GM06990 (cell line): ENCODE results near the genes HGFAC, DOK7, LRPAP1, ZBTB49 and CYTL1.

- RRBS: no CpG with 5 or more reads among the region's 9 CpGs
These were observed 36.5 kb upstream of the MSANTD1 start for GRCh38 chr4:3212418-3212997.

DNA sequence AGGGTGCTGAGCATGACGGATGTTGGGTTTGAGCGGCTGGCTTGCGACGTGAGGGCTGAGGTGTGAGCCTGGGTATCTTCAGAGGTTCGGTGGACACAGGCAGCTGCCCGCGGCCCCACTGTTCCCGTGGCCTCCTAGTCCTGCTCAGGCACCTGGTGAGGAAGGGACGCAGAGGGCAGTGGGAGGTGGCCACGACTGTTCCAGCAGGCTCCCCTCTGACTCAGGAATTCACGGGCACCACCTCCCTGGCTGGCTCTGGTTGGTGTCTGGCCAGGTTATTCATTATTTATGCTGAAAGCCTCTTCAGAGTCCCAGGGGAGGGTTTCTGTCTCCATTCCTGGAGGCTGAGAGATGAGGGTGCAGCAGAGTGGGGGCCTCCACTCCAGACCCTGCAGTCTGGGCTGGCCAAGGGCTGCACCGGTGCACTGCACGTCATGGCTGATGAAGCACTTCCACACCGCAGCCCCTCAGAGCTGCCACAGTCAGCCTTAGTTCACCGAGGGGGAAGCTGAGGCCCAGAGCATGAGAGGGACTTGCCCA lies 2.2 kb downstream of the MSANTD1 start:
- RRBS: no CpG with 5 or more reads among the region's 15 CpGs

GRCh38 chr4:3441648-3442152 lies at the start of gene HGFAC:
Gene HGFAC (plus strand): TSS chr4:3441968.
- RRBS: no CpG with 5 or more reads among the region's 16 CpGs

DNA sequence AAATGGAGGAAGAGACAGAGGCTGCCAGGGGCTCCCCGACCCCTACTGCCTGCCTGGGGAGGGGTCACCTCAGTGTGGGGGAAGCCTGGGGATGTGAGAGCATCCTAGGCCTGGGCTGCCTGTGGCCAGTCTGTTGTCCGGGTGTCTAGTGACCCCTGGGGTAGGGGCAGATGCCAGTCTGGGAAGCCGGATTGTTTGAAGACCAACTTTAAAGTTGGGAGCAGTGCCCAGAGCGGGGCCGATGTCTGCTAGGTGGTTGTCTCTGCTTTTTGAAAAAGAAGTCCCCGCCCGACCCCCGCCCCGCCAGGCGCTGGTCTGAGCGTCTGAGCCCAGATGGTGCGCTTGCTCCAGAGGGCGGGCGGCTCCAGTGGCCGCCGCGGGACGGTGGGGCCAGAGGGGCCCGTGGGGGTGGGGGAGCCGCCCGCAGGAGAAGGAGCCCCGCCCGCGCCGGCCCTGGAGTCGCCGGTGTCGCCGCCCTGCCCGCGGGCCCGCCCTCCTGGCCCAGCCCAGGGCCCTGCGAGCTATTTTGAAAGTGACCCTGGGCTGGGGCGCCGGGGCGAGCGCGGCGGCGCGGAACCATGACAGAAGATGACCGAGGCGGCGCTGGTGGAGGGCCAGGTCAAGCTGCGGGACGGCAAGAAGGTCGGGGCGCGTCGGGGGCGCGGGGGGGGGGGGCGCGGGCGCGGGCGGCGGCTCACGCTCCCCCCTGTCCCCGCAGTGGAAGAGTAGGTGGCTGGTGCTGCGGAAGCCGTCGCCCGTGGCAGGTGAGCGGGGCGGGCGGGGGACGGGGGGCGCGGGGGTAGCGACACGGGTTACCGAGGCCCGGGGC lies at the start of gene DOK7:
Gene DOK7 (plus strand): TSS at position 519 of the 829 bp plus-strand sequence.
- RRBS: 9% methylated on average over 9 of the region's 74 CpGs

DNA sequence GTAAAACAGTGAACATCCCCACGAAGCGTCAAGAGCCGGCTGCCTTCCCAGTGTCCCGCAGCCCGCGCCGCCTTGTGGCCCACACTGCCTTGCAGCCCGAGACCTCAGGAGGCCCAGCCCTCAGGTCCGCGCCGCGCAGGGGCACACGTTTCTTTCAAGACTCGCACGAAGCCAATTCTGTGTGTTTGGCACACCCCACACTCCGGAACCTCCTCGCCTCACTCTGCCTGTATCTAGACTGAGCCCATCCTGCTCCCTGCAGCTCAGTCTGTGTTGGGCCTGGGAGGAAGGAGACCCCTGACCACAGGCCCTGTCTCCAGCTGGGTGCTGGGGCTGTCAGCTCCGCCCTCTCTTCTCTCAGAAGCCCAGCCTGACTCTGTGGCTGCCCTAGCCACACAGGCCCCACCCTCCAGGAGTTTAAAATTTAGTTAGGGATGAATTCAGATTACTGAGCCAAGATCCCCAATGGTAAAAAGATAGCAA lies 5.7 kb downstream of the LRPAP1 start:
- RRBS: no CpG with 5 or more reads among the region's 18 CpGs

GRCh38 chr4:3531869-3532850 lies at the start of gene LRPAP1:
Gene LRPAP1 (minus strand): TSS chr4:3532422.
- RRBS: 5% methylated on average over 31 of the region's 95 CpGs

DNA sequence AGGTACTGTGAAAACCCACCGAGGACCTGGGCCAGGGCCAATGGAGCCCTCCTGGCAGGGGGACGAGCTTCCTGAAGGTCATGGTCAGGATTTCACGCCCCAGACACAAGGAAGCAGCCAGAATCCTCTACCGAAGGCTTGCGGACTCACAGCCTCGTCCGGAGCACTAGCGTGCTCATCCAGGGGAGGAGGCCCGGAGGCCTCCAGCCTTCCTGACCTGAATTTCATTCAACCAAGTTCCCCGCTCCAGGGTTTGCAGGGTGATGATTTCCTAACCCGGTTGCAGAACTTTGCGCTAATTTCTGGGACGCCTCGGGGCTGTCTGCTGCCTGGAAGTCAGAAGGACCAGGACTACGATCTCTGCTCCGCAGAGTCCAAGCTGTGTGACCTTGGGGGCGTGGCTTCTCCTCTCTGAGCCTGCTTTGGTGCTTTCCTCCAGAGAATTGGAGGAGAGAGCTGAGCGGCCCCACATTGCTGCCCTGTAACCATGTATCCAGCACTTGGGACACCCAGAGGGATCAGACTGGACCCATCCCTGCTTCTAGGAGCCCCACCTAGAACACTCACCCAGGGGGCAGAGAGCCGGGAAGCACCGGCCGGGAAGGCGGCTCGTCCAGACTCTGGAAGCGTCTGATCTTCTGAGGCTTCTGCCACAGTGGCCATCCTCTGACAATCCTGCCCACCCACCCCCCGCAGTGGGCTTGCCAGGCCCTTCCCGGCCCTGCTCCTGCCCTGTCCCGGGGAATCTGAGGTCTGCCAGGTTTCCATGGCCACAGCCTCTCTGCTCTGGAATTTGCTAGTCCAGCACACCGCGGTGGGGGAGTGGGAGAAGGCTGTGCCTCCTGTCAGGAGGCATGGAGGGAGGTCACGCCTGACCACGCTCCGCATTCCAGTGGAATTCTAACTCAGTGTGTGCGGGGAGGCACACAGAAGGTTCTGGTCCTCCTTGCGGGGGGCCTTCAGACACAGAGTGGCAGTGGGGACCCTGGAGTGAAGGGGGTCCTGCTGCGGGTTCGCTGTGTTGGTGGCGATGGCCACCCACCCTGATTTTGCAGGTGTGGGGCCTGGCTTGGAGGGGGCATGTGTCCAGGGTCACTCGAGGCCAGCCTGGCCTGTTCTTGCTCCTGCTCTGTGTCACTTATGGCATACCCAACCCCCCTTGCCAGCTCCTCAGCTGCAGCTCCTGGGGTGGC lies 55.9 kb upstream of the ADRA2C start:
- RRBS: 81% methylated on average over 4 of the region's 38 CpGs

GRCh38 chr4:3746195-3746609 lies 20.0 kb upstream of the ADRA2C start:
- RRBS: no CpG with 5 or more reads among the region's 20 CpGs

- RRBS: no CpG with 5 or more reads among the region's 10 CpGs
These were observed 20.0 kb downstream of the ADRA2C start for GRCh38 chr4:3786084-3786620.

- RRBS: 18% methylated on average over 4 of the region's 60 CpGs
These were observed 83.3 kb downstream of the OTOP1 start for GRCh38 chr4:4143405-4143942.

DNA sequence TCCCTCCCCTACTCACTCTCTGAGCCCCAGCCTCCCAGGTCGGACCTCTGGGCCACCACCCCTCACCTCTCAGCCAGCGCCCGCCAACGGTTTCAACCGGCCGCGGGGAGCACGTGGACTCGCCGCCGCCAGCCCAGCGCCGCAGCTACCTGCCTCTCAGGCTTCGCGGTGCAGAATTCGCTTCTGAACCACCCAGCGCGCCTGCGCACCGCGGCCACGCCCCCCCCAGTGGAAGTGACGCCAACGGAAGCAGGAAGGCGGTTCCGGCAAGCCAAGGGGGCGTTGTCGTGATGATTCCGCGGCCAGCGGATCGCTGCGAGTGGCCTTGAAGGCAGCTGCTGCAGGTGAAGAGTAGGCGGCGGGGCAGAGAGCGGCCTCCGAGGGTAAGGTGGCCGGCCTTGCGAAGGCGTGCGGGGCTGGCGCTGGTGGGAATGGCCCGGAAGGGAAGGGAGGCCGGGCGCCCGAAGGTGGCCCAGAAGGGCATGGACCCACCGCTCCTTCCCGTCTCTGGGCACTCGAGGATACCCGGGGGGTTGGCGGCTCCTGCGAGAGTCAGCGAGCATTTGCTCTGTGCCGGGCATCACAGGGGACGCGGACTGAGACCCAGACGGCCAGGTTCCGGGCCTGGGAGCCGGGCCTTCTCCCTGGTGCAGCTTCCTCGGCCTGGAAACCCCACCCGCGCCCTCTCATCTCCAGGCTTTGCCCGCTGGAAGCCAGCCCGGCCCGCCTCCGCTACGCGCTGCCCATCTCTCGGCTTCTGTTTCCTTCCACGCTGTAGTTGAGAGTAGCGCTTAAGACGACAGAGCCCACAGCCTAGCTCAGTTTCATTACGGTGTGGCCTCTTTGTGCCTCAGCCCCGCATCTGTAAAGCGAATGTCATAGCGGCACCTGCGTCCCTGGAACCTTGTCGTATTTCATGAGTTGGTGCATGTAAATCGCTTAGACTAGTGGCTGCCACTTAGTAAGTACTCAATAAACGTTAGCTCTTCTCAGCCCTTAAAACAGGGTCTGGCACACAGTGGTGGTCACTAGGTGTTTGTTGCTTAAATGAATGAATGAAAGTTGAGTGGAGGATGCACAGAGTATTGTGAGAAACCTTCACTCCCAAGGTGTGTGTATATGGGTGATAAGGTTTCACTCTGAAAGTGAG lies at the start of gene ZBTB49:
Gene ZBTB49 (plus strand): TSS at position 282 of the 1,150 bp plus-strand sequence.
- RRBS: 4% methylated on average over 25 of the region's 80 CpGs

- RRBS: no CpG with 5 or more reads among the region's 4 CpGs
These were observed 42.3 kb downstream of the STX18 start for GRCh38 chr4:4499413-4499989.

DNA sequence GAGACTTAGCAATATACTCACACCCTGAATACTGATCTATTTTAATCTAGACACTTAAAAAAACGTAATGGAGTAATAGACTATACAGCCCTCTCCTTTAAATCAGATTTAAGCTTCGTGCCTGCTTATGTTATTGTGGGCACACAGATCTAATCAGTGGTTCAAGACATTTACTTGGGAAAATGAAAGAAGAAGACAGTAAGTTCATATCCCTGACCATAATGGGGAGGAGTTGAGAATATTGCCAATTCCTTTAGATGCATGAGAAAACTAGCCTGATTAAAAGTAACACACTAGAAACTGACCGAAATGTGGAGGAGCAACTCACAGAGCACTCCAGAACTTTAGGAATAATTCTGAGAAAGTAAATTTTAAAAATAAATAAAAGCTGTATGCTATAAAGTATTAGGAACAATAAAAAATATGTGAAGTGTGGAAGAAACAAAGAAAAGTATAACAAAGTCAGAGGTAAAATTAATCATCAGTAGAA lies 19.5 kb downstream of the STX18 start:
- RRBS: no CpG with 5 or more reads among the region's 3 CpGs

GRCh38 chr4:4861134-4861546 lies 1.7 kb downstream of the MSX1 start:
- RRBS: 11% methylated on average over 11 of the region's 23 CpGs

DNA sequence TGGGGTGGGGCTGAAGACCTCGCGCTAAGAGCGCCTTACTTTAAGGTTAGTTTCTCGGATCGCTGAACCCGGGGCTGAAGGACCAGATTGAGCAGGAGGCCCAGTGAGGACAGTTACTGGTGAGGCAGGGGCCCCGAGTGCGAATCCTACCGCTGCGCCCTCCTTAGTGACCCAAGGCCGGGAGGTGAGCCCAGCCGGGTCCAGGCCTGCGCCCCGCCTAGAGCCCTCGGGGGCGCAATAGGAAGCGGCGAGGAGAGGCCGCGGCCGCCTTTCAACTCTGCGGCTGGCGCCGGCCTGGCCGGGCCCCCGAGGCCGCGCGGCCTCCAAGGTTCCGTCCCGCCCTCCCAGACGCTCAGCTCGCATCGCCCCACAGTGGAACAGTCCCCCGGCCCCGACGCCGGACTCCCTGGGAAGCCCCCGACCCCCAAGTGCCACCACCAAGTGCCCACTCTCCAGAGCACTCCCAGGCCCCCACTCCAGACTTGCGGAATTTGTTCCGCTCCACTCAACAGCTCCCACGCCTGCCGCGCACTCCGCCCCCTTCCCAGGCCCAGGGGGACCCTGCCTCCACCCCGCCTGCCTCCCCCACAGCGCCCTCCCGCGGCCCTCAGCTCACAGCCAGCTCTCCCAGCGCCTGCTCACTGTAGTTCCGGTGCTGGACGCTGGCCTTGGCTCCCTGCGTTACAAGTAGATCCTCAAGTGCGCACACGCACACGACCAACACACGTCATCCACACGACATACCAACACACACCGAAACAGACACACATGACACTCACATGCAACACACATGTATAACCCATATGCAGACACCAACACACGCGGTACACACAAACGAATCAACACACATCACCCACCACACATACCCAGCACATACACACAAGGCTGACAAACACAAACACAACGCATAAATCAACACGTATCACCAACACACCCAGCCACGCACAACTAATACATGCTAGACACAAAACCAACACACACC lies 7.9 kb downstream of the MSX1 start:
- RRBS: 41% methylated on average over 14 of the region's 65 CpGs

DNA sequence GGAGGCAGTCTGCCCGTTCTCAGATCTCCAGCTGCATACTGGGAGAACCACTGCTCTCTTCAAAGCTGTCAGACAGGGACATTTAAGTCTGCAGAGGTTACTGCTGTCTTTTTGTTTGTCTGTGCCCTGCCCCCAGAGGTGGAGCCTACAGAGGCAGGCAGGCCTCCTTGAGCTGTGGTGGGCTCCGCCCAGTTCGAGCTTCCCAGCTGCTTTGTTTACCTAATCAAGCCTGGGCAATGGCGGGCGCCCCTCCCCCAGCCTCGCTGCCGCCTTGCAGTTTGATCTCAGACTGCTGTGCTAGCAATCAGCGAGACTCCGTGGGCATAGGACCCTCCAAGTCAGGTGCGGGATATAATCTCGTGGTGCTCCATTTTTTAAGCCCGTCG lies 60.0 kb downstream of the CYTL1 start:
- RRBS: no CpG with 5 or more reads among the region's 13 CpGs

- RRBS: no CpG with 5 or more reads among the region's 29 CpGs
These were observed at the start of gene CYTL1 for GRCh38 chr4:5019175-5019674. Gene CYTL1 (minus strand): TSS chr4:5019458.

DNA sequence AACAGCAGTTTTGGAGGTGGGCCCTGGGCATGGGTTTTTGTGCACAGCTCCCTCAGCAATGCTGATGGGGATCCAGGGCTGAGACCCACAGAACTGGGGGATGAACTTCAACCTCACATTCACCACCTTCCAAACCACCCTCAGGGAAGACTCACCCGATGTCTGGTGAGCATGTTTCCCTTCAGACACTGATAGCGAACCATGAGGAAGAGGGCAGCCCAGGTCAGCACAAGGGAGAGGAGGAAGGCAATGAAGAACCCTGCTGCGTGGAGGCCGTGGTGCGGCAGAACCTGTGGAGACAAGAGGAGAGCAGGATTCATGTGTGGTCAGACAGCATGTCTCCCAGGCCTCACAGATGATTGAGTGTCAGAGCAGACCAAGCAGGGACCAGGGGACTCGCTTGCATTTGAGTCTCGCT lies 43.0 kb downstream of the EVC2 start:
- RRBS: no CpG with 5 or more reads among the region's 7 CpGs

DNA sequence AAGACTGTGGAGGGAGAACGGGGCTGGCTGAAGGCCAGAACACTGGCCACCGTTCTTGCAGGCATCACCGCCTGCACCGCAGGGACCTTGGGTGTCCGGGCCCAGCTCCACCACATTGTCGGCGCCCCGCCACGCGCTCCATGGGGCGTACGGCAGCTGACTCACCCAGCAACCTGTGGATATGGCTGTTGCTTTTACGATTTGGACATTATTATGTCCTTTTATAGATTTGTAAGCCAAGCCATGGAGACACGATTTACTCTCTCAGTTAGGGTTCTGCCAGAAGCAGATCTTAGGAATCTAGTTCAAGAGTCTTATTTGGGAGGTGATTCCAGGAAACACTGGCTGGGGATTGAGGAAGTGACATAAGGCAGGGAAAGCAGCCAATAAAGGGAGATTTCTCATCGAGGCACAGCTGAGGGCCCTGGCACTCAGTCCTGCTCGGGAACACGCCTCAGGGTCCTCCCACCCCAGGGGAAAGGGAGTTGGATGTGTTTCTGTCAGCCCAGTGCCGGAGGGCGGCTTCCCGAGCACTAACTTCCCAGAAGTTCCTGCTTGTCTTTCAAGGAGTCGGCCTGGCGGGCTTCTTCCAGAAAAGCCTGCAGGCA lies 53.0 kb downstream of the CRMP1 start:
- RRBS: no CpG with 5 or more reads among the region's 22 CpGs

GRCh38 chr4:6257039-6257937 lies 12.4 kb upstream of the WFS1 start:
- RRBS: no CpG with 5 or more reads among the region's 26 CpGs